NT2/D1 (cell line): ENCODE results near the gene NOP14.

DNA sequence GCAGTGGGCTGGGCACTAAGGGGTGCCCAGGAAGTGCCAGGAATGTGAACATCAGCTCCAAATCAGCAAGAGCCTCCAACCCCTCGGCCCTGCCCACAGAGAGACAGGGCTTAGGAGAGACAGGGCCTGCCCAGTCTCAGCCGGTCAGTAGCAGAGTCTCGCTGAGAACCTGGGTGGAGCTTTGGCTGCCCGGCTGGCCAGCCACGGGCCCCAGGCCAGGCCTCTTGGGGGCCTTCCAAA lies 4.2 kb upstream of the MXD4 start:
- RRBS, 2 experiments = 83 to 89% methylated on average over 1 to 3 of the region's 5 CpGs

DNA sequence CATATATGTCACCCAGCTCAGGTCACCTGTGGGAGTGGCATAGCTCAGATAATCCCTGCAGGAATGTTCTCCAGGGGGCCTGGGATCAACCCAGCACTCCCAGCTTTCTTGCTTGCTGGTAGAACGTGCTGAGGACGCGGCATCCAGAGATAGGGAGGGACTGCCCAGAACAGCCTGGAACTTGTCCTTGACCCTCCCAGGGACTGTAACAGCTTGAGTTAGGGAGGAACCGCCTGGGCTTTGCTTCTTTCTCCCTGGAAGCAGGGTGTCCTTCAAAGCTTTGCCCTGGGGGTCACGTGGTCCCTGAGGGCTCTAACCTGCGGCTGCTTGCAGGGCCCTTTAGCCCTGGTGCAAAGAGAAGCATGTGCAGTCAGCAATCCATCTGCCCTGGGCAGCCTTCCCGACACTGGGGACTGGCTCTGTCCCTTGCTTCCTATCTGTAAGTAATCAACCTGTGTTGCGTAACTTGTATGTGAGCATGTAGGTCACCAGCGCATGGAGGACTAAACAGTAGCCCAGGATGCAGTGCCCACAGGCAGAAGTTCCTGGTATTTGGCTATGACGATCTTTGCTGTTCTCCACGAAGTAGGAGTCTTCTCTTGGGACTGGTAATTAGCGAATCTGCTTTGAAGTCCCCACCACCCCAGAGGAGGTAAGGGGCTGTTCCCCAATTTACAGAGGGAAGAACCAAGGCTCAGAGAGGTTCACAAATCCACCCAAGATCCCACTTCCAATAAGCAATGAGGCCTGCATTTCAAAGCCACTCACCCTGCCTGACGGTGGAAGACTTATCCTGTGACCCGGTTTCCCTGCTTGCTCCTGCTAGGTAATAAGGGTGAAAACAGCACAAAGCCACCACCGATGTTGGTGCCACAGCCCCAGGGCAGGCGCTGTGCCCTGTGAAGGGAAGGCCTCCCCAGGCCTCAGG lies 55.0 kb downstream of the ZFYVE28 start:
- RRBS, 2 experiments = no CpG with 5 or more reads among the region's 16 CpGs

- RRBS, 2 experiments = no CpG with 5 or more reads among the region's 8 CpGs
Measured at GRCh38 chr4:2671168-2671602, 85.0 kb downstream of the TNIP2 start.

- RRBS, 2 experiments = no CpG with 5 or more reads among the region's 7 CpGs
Measured at GRCh38 chr4:2714257-2714731, 41.8 kb downstream of the TNIP2 start.

GRCh38 chr4:2785392-2786001 lies 7.4 kb upstream of the SH3BP2 start:
- RRBS, 2 experiments = no CpG with 5 or more reads among the region's 5 CpGs

GRCh38 chr4:2793421-2794151 lies 701 bp downstream of the SH3BP2 start:
- RRBS, 2 experiments = 25% methylated on average over 16 of the region's 47 CpGs

GRCh38 chr4:2795373-2795961 lies 2.6 kb downstream of the SH3BP2 start:
- RRBS, 2 experiments = no CpG with 5 or more reads among the region's 18 CpGs

DNA sequence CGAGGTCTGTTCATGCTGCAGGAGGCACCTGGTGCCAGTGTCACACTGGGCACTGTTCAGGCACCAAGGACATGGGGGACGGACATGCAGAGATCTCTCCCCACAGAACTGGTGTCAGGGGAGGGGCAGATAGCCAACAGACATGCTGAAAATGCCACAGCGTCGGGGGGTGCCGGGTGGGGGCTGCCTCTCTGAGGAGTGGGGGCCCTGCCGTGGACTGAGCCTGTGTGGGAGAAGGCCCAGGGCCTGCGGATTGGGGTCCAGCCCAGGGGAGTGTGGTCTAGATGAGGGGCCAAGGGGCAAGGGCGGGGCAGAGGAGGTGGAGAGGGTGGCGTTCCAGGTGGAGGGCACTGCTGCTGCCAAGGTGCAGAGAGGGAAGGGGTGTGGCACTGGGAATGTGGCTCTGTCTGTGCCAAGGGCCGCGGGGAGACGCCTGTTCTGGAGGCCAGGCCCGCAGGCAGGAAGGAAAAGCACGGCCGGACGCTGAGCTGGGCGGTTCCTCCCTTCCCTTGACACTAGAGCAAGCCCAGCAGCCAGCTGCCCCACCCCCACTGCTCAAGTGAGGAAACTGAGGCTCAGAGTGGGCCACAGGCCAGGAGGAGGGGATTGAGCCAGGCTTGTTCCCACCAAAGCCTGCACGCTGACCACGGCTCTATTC lies 12.8 kb downstream of the SH3BP2 start:
- RRBS, 2 experiments = no CpG with 5 or more reads among the region's 19 CpGs

DNA sequence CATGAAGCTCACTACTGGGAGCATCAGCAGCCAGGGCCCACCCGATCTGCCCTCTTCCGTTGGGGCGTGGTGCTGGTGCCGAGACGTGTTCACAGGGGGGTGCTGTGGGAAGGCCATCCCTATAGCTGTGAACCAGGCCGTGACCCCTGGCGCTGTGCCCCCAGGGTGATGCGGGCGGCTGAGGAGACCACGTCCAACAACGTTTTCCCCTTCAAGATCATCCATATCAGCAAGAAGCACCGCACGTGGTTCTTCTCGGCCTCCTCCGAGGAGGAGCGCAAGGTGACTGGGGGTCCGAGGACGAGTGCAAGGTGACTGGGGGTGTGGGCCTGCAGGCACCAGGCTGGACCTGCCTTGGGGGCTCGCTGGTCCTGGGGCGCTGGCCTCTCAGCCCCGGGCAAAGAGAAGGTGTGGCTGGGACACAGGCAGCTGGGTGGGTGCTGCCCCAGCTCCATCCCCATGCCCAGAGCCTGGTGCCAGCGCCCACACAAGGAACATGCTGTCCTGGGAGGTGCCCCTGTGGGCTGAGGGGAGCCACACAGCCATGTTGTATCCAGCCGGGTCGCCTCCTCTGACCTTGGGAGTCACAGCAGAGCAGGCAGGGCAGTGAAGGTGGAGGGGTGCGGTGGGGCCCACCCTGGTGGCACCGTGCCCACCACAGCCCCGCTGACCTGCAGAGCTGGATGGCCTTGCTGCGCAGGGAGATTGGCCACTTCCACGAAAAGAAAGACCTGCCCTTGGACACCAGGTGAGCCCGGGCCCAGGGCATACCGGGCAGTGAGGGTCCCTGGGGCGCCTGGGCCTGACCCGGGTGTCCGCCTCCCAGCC lies 19.0 kb upstream of the ADD1 start:
- RRBS, 2 experiments = 92 to 95% methylated on average over 3 of the region's 34 CpGs

- RRBS, 2 experiments = 100% methylated on average over 2 of the region's 37 CpGs; no CpG with 5 or more reads in 1 of the 2 experiments
Measured at GRCh38 chr4:2831559-2832298, 11.9 kb upstream of the ADD1 start.

DNA sequence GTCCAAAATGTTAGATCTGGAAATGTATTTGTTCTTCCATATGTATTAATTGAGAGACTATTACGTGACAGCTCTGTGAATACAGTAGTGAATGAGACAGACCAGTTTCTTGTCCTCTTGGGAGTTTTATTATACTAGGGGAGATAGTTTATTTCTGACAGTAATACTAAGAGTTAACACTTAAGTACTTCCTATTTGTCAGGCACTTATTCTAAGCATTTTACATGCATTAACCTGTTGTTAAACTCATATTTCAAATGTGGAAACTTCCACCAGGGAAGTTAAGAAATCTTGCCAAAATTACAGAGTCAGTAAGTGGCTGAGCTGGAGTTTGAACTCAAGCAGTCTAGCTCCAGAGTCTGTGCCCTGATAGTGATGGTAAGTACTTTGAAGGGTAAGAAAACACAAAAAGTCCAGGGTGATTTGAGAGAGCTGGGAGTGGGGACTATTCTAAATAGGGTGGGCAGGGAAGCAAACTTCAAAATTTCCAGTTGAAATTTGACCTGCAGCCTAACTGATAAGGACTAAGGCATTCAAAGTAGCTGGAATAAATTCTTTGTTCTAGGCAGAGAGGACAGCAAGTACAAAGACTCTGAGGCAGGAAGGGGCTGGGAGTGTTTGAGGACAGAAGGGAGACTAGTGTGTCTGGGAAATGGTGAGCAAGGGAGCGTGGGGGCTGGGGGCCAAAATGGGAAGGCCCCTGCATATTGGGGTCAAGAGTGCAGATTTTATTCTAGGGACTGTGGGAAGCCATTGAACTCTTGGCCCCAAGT lies 17.1 kb downstream of the ADD1 start:
- RRBS, 2 experiments = no CpG with 5 or more reads among the region's 2 CpGs

- RRBS, 2 experiments = 93 to 100% methylated on average over 2 to 3 of the region's 40 CpGs
Measured at GRCh38 chr4:2931532-2932398, 2.9 kb downstream of the MFSD10 start.

DNA sequence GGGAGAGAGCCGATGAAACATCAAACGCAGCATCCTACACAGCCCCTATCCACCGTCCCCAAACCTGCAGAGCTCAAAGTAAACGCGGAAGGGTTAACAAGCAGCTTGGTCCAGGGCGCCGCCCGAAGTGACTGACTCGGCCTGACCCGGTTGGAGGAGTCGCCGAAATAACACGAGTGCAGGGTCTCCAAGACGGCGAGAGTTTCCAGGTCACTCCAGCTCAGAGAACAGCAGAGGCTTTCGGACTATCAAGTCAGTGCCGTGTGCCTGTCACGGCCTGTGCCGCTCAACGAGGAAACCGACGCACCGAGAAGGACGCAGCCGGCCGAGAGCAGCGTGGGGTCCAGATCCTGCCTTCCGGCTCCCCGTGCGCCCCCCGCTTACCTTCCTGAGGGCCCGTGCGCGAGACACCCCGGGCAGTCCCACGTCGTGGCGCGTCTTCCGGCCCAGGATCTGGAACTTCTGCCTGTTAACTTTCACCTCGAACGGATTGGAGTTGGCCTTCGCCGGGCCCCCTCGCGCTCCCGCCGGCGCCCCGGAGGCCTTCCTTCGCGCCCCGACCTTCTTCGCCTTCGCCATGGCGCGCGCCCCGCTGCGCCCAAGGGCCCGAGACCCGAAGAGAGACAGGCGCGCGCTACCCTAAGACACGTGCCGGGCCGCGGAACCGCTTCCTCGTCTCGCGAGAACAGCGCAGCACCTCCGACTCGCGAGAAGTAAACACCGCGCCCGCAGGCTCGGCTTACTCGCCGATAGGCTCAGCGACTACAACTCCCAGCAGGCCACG lies at the start of gene NOP14:
NOP14 (minus strand) TSS at position 666 of the 784 bp plus-strand sequence.
- RRBS, 2 experiments = 1 to 2% methylated on average over 18 to 23 of the region's 85 CpGs

DNA sequence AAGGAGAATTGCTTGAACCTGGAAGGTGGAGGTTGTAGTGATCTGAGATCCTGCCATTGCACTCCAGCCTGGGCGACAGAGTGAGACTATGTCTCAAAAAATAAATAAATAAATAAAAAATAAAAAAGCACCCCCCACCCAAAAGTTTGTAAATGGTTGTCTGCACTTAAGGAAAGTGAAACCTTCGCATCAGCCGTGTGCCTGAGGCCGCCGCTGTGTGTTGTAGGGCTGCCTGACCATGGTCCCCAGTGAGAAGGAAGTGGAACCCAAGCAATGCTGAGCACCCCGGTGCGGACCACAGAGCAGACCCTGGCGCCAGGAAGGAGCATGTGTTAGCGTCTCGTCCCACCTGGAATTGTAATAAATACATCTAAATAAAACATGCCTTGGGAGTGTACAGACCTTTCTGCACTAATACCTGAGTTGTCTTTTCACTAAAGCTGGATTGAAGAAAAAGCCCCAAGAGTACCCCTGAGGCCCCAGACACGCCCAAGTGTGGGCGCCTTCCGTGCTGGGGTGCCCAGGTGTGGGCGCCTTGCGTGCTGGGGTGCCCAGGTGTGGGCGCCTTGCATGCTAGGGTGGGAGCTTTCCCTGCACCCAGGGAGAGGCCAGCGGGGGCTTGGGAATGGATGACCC lies 34.0 kb upstream of the HTT start:
- RRBS, 2 experiments = no CpG with 5 or more reads among the region's 17 CpGs

- RRBS, 2 experiments = no CpG with 5 or more reads among the region's 9 CpGs
Measured at GRCh38 chr4:3305480-3306134, 12.8 kb downstream of the RGS12 start.

DNA sequence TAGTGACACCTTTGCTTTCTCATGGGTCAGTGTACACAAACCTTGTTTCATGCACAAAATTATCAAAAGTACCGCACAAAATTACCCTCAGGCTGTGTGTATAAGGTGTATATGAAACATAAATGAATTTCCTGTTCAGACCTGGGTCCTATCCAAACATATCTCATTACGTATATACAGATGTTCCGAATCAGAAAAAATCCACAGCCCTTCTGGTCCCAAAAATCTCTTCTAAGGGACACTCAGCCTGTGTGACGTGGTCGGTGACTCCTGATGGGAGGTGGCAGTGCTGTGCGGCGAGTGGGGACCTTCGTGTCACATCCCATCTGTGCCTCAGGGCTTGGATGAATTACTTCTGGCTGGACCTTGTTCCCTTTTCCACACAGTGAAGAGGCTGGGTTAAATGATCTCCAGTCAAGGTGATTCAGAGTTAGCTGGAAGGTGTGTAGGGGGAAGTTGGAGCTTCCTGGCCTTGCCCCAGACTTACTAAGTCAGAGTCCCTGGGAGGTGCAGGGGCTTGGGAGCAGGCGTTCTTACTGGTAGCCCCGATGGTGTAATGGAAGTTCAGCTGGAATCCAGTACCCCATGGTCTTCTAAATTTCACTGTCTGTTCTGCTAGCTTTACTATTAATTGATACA lies 18.9 kb downstream of the RGS12 start:
- RRBS, 2 experiments = no CpG with 5 or more reads among the region's 10 CpGs

- RRBS, 2 experiments = no CpG with 5 or more reads among the region's 29 CpGs
Measured at GRCh38 chr4:3320184-3321330, 27.7 kb downstream of the RGS12 start.

GRCh38 chr4:3483129-3483993 lies 20.3 kb downstream of the DOK7 start:
- RRBS, 2 experiments = 83 to 88% methylated on average over 9 of the region's 35 CpGs

DNA sequence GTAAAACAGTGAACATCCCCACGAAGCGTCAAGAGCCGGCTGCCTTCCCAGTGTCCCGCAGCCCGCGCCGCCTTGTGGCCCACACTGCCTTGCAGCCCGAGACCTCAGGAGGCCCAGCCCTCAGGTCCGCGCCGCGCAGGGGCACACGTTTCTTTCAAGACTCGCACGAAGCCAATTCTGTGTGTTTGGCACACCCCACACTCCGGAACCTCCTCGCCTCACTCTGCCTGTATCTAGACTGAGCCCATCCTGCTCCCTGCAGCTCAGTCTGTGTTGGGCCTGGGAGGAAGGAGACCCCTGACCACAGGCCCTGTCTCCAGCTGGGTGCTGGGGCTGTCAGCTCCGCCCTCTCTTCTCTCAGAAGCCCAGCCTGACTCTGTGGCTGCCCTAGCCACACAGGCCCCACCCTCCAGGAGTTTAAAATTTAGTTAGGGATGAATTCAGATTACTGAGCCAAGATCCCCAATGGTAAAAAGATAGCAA lies 5.7 kb downstream of the LRPAP1 start:
- RRBS, 2 experiments = no CpG with 5 or more reads among the region's 18 CpGs

DNA sequence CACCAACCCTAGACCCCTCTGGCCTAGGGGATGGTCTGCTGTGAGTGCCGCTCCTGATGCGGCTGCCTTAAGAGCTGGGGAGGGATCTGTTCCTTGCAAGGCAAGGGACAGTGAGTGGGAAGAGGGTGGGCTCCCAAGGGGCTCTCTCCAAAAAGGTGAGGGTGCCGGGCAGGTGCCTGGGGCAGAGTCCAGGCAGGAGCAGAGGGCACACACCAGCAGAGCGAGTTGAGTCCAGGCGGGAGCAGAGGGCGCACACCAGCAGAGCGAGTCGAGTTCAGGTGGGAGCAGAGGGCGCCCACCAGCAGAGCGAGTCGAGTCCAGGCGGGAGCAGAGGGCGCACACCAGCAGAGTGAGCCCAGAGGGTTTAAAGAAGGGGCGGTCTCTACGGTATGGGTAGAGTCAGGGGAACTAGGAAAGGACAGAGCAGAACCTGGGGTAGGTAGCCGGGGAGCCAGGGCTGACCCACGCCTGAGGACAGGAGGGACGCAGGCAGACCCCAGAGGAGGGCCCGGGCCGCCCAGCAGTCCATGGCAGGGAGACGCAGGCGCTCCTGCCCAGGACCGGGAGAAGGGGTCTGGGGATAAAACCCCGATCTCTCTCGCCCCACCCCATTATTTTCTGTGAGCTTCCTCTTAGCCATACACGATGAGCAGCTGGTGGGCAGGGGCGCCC lies 22.0 kb upstream of the ADRA2C start:
- RRBS, 2 experiments = 91 to 92% methylated on average over 8 of the region's 27 CpGs